HT1080 (cell line): ENCODE measurements around the genes FGF6 and KCNA1.

DNA sequence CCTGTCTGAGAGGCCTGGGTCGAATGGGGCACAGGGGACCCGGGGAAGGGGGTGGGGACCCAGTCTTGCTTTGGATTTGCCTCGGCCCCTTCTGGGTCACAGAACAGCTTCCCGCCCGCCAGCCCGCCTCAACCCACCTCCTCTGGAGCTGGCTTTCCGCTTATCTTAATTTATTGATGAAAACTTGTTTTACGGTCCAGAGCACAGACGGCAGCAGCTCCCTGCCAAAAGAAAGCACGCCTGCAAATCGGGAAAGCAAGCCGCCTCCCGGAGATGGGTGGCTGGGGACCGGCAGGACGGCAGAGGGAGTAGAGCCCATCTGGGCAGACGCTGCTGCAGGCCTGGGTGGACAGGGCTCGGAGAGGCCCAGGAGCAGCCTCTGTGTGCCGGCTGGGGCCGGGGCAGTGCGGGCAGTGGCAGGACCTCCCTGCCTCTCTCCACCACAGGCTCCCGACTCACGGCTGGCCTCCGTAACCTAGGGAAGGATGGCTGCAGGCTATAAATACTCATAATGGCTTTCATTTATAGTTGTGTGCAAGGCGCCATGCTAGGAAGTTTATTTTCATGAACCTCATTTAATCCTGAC, 187.1 kb downstream of the TSPAN9 start:
RAMPAGE:
- cytosol, long total RNA, result no peak
- long total RNA, result no peak
- nucleus, long total RNA, result no peak

RAMPAGE:
- cytosol, long total RNA, result no peak
- long total RNA, result no peak
- nucleus, long total RNA, result no peak
Observed at GRCh38 chr12:3865933-3866732, 7.1 kb downstream of the PARP11 start.

DNA sequence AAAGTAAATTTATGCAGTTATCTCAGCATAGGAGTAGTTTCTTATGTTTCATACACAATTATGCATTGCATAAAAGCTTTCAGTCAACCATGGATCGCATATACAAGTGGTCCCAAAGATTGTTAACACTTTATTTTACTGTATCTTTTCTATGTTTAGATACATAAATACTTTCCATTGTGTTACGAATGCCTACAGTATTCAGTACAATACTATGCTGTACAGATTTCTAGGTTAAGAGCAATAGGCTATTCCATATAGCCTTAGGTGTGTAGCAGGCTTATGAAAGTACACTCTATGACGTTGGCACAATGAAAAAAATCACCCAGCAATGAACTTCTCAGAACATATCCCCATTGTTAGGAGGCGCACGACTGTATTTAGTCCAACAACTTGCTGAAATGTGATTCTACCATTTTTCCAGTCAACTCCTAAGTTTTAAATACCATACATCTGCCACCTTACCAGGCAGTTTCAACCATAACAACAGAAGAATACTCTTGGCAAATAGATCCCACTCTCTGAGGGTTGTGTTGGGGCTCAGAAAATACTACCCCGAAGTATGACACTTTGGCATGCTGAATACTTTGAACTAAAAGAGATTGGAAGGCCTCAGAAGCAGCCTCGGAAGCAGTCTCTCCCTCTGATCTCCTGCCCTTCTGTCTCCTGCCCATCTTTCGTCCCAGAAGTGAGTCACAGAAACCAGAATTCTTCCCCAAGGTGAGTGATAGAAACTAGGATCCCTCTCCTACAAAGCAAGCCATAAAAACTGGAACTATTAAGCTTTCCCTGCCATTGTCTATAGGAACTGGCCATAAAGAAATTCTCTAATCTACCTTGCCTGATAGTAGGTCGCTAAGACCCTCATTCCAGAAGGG, 1.7 kb downstream of the PARP11 start:
RAMPAGE:
- cytosol, long total RNA, result no peak
- long total RNA, result no peak
- nucleus, long total RNA, result no peak

DNA sequence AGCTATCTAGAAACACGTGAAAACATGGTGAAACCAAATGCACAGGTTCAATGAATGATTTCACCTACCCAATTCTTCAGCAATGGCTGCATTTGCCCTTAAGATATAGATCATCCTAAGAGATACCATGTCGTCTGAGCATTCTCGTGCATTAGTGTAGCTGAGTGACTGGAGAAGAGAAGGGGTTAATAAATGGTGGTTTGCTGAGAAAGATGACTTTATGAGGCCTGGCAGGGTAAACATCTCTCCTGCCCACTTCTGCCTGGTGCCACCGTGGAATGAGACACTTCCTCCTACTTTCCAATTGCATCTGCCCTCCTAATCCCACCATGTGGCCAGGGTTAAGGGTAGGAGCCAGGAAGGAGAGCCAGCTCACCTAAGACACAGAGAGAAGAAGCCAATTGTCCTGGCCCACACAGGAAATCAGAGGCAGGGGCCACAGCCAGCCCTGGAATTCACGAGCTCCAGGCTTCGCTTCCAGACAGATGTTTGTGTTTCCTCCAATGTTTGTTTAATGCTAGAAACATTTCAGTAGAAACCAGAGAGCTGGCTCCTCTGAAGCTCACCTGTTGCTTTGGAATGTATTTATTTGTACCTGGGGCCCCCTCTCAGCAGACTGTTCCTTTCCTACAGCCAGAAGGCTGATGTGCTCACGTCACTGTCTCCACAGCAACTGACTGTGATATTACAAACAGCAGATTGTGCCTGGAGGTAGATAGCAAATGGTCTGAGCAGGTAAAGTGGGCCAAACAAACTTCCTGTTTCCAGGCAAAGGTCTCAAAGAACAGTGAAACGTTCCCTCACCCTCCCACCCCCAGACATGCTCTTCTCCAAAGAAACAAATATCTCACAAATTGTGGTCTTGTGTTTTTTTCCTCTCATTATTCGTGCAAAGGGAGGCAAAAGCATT, 126.1 kb upstream of the PARP11 start:
RAMPAGE:
- cytosol, long total RNA, result no peak
- long total RNA, result no peak
- nucleus, long total RNA, result no peak

GRCh38 chr12:4030805-4031905, 158.0 kb upstream of the PARP11 start:
RAMPAGE:
- cytosol, long total RNA, result no peak
- long total RNA, result no peak
- nucleus, long total RNA, result no peak

RAMPAGE:
- cytosol, long total RNA, result no peak
- long total RNA, result no peak
- nucleus, long total RNA, result no peak
Observed at GRCh38 chr12:4272985-4273233, 653 bp upstream of the CCND2 start.

DNA sequence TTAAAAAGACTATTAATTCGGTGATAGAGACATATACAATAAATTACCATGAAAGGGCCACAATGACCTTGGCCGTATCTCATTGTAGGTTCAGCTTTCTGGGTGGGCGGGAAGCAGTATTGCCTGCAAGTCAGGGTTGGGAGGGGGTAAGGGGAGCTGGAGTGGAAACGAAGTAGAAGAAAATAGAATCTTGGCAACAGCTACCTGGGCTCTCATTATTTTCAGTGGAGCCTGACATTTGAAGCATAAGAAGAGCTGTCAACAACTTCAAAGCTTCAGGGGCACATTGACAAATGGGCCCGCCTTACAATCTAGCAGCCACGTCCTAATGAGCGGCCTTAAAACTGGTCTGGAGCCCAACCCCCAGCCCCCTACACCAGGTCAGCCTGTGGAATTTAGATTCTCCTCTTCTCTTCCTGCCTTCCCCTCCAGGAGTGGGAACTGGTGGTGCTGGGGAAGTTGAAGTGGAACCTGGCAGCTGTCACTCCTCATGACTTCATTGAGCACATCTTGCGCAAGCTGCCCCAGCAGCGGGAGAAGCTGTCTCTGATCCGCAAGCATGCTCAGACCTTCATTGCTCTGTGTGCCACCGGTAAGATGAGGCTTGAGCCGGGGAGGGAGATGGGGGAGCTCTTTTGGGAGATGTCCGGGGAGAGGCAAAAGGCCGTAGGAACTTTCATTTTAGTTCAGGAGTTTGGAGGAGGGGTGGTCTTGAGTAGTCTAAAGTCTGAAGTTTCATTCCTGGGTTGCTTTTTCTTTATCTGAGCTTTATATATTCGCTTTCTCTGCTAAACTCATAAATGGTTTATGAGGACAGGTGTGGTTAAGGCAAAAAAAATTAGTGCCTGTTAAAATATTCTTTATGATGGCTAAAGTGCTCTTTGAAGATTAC, 5.0 kb downstream of the CCND2 start:
RAMPAGE:
- cytosol, long total RNA, result no peak
- long total RNA, result no peak
- nucleus, long total RNA, result no peak

DNA sequence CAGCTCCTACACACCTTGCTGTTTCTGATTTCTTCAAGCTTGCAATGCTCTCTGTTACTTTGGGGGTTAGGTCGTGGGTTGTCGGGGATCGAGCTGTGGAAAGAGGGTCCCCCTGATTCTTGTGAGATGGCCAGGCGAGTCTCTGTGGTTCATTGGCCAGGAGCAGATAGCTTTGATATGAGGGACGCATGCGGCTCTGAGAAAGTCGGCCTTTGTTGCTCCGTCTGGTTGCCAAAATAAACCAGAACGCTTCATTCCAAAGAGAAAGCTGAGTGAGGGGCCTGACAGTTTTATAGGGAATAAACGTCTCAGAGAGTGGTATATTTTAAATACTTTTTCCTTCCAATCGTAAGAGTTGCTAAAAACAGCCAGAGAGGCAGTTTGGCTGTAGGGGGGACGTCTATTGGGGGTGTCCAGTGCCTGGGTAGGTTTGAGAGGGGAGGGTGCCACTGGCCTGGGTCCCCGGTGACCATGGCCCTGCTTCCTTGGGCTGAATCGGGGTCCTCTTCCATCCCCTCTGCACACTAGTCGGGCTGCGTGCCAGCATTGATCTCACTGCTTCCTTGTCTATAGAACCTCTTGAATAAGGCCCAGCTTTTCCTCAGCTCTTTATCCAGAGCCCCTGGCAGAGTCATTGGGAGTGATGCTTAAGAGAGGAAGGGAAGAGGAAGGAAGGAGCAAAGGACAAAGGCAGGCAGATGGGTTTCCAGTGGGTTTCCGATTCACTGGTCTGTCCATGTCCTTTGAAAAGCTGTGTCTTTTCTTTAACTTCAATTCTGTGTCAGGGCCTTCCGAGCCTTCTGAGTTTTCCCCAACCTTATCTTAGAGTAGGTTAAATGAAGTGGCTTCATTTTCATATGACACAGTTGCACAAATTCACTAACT, 19.1 kb downstream of the CCND2 start:
RAMPAGE:
- cytosol, long total RNA, result no peak
- long total RNA, result no peak
- nucleus, long total RNA, result no peak

DNA sequence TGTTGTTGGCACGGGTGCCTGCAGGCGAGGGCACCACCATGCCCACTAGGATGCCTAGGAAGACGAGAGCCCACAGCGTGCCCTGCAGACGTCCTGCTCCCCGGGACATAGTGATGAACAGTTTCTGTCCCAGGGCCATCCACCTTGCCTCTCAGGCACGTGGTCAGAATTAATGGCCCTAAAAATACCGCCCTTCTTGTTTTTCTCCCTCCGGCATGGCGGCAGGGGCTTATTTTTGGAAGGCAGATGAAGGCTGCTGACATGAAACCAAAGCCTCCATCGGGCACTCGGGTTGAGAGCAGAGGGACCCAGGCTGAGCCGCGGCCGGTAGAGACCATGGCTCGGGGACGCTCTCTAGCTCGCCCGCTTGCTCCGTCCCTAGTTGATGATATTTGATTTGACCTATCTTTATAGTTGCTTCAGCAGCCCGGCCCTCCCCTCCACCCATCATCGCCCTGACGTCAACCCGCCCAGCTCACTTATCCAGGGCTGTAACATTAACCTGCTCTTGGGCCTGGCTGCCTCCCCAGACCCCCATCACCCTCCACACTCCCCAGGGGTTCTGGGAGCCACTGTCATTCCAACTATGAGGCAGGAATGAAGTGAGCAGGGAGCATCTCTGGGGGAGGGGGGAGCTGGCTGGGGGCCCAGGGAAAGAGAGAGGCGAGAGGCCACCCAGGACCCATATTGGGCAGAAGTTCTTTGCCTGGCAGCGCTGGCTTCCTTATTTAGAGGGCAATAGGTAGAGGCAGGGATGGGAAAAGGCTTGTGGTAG, at the start of gene FGF6:
TSS of gene FGF6 (minus strand) at position 384 of the 775 bp plus-strand sequence.
RAMPAGE:
- cytosol, long total RNA, result no peak
- long total RNA, result no peak
- nucleus, long total RNA, result no peak

GRCh38 chr12:4509226-4509645, 29.0 kb downstream of the C12orf4 start:
RAMPAGE:
- cytosol, long total RNA, result no peak
- long total RNA, result no peak
- nucleus, long total RNA, result no peak

DNA sequence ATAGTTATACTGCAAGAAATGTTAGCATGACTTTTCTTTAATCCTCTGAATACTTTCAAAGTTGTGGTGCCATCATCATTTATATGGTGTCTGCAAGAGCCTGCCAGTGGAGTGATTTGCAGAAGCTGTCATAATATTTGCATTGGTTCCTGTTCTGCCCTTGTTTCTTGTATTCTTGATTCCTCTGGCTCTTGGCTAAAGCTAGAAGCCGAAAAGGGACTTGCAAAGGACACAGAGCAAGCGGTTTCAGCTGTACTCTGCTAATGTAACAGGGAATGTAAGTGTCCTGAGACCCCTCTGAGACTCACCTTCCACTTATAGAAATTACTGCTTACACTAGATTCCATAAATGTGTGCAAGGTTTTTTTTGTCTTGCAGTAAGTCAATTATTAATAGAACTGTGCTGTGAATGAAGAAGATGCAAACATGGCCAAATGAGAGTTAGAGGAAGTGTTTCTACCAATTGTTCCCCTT, 5.1 kb downstream of the DYRK4 start:
RAMPAGE:
- cytosol, long total RNA, result no peak
- long total RNA, result no peak
- nucleus, long total RNA, result no peak

DNA sequence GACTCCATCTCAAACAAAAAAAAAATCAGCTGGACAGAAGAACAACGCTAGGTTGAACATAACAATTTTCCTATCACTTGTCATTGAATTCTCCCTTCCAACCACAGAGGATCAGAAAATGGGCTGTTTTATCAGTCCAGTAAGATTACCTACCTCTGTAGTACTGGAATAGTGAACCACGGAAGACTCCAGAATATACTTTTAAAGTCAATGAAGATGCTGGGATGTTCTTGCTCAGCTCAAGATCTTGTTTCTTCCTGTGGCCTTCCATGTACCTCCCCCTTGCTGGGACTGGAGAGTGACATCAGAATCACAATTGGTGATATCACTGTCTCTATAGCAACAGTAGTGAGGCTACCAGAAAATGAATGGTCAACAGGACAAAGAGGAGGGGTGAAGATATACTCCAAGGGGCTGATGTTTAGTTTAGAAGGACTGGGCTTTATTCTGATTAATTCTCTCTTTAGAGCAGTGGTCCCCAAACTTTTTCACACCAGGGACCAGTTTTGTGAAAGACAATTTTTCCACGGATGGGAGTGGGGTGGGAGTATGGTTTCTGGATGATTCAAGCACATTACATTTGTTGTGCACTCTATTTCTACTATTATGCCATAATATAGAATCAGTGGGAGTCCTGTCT, 3.8 kb downstream of the AKAP3 start:
RAMPAGE:
- cytosol, long total RNA, result no peak
- long total RNA, result no peak
- nucleus, long total RNA, result no peak

RAMPAGE:
- cytosol, long total RNA, result no peak
- long total RNA, result no peak
- nucleus, long total RNA, result no peak
Observed at GRCh38 chr12:4909483-4910621, at the start of gene KCNA1. TSS of gene KCNA1 (plus strand) at chr12:4909905.

GRCh38 chr12:5046982-5047720, 3.5 kb downstream of the KCNA5 start:
RAMPAGE:
- cytosol, long total RNA, result no peak
- long total RNA, result no peak
- nucleus, long total RNA, result no peak

DNA sequence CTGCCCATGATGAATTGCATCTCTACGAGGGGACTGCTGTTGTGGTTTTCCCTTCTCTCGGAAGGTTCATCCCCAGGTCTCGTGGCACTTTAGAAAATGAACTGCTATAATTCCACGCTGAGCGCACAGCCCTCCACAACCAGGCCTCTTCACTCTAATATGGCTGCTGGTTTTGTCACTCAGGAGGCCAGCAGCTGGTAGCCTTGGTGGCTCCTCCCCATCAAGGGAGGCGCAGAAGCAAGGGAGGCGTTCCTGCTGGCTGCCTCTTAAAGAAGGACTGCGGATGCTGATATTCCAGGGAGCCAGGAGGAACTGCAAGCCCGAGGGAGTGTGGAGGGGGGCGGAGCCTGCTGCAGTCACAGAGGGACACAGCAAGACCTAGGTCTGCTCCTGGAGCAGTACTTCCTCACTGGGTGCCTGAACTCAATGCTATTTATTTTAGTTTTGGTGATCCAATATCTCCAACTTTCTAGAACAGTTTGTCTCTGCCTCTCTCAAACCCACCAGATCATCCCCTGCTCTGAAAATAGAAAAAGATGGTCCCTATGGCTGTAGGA, 158.2 kb downstream of the KCNA5 start:
RAMPAGE:
- cytosol, long total RNA, result no peak
- long total RNA, result no peak
- nucleus, long total RNA, result no peak

DNA sequence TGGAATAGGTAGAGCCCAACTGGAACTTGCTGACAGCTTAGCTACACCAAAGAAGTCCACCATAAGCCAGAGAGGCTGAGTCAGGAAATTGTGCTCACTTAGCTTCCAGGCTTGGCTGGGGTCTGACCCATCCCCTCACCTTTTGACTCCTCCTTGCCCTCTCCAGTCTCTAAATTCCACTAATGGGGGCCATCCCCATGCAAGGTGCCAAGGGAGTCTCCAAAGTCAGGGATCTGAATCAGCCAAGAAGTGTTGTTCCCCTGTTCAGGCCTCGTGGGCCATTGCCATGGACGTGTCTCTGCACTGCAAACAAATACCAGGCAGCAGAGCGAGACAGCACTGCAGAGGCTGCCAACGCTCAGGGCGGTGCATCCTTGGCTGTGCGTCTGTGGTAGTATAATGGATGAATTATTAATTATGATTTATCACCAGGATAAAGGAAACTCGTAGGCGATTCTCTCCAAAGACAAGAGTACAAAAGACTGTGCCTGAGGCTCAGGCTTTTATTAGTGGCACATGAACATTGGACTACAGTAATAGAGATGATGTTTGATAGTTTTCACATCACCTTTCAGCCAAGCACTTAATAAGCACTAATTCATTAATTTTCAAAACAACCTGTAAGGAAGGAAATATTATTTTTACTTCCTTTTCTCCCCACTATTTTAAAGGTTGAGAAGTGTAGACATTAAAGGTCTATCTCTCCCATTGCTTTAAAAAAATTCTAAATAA, 122.2 kb upstream of the NTF3 start:
RAMPAGE:
- cytosol, long total RNA, result no peak
- long total RNA, result no peak
- nucleus, long total RNA, result no peak

GRCh38 chr12:5432691-5433089, 782 bp downstream of the NTF3 start:
RAMPAGE:
- cytosol, long total RNA, result no peak
- long total RNA, result no peak
- nucleus, long total RNA, result no peak

RAMPAGE:
- cytosol, long total RNA, result no peak
- long total RNA, result no peak
- nucleus, long total RNA, result no peak
Observed at GRCh38 chr12:5433090-5434207, 1.5 kb downstream of the NTF3 start.

RAMPAGE:
- cytosol, long total RNA, result no peak
- long total RNA, result no peak
- nucleus, long total RNA, result no peak
Observed at GRCh38 chr12:5480859-5481270, 49.0 kb downstream of the NTF3 start.

DNA sequence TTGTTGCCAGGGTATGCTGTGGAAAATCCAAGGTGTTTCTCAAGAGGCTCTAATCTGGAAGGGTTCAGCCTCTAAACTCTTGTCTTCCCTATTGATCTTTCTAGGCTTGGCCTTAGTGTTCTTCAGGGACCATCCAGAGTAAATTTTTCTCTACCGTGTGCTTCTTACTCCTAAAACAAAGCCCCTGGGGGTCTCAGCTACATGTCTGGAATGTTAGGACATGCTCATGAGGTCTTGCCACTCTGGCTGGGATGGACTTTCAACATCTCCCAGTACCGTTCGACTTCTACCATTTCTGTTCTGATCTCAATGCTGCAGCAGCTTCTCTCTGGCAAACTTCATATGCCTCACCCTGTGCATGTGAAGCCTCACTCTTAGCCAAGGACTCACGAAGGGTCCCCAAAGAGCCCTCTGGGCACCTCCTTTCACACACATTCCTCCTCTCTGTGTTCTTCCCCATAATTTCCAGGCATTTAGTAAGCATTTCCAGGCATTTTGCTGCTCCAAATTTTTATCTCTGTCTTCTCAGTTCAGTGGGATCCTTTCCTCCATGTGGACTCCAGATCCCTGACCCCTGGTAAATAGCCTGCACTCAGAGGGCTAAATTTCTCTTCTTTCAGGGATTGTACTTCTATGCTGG, 7.2 kb downstream of the ANO2 start:
RAMPAGE:
- cytosol, long total RNA, result no peak
- long total RNA, result no peak
- nucleus, long total RNA, result no peak